Colic lymph node (tissue), 1 donor: ENCODE measurements around the genes MED23, TAAR6 and VNN1.

DNA sequence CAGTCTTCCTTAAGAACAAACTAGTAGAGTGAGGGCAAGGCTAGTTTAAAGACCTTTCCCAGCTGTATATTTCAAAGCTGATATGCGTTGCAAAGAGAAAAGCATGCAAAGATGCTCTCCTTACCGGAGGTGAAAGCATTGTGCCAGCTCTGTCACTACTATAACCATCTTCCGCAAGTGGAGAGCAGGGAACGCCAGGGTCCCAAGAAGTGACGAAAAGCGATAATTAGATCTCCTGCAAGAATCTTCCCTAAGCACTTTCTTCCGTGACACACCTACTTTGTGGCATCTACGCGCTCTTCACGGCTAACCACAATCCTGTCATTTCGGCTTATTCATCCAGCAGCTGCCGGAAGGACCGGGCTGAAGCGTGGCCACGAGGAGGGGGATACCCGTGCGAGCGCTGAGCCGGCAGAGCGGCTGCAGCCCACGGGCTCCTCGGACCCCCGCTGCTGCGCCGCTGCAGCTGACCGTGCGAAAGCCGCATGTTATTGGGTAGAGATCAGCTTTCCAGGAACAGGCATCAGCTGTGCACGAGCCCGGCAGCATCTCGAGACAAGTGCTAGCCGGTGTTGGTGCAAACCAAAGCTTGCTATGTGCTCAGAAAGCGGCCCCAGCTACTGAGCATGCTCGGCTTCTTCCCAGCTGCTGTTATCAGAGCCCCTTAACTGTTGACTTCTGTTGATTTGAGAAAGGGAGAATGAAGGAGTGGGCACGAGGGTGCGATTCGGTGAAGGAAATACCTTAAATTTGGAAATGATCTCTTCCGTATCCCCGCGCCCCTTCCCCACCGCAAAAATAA lies 57.2 kb upstream of the ARHGAP18 start:
- PRO-cap: no peak

GRCh38 chr6:130183602-130184450 lies 38.9 kb downstream of the SAMD3 start:
- PRO-cap: no peak

DNA sequence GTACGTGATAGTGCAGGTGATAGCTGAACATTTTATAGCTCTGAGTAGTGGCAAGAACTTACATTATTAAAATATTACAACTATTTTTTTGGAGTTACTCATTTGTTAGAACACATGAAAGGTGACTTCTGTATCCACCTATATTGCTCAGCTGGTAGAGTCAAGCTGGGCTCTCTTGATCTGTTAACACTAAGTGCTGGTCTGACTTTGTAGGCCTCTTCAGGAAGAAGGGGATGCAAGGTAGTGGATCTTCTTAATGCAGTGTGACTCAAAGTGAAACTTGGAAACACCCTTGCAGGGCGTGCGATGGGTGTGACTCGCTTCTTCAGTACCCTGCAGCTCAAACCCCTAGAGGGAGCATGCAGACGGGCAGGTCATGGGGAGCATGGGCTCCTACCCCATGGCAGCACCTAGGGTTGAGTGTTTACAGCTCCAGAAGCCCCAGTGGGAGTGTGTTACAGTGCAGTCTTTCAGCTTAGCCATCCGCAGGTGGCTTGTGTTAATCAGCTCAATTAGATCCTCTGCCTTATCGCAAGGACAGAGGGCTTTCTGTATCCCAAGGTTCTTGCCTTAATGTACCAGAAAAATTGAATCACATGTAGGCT lies 734 bp upstream of the SAMD3 start:
- PRO-cap: unidirectional peak, minus-strand start at position 265 of the sequence

DNA sequence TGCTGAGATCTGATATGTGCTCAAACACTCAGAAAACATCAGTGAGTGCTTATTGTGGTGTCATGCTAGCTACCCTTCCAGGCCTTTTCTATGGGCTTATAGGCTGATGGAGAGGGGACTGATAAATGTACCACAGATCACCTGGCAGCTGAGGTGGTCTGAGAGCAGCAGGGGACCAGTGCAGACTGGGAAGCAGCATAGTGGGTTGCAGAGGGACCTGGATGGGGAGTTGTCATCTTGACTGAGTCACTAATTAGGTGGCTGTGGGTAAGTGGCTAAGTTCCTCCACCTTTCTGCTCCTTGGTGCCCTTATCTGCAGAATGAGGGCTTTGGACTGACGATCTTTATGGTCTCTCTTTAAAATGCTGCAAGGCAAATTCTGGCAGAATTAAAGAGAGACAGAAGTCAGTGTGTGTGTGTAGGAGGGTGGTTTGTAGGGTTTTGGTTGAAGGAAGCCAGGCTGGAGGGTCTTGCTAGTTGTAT lies 2.8 kb downstream of the TMEM200A start:
- PRO-cap: no peak

DNA sequence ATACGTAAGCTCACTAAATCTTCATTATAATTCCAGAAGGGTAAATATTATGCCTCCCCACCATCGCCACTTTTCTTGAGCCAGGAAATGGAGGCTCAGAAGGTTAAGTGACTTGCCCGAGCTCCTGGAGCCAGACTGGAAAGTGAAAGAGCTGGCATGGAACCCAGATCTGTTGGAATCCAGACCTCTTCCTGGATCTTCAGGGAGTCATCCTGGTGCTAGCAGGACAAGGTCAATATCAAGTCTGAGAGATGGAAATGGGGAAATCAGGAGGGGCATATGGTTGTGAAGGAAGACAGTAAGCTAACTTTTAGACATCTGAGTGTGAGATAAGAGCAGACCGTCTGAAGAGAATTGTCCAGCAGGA lies 6.1 kb downstream of the TMEM200A start:
- PRO-cap: no peak

DNA sequence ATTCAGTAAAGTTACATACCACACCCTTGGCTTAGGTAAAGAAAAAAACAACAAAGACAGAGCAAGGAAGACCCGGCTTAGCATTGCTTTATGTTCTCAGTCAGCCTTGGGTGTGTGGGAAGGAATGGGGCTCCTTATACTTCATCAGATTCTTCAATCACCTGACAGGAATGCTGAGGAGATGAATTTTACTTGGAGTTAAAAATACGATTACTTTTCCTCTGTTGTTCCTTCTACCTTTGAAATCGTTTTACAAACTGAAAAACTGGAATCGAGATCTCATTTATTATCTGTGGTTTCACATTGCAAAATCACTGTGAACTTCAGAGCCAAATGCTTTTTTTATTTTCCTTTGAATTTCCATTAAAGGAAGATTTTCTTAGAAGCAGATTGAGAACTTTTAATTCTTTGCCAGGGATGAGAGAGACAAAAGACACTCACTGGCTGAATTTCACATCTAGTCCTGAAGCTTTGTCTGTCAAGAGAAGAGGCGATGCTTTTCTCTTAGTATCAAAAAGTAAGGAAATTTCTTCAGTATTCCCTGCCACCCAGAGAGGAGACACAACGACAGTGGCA lies 141.7 kb downstream of the TMEM200A start:
- PRO-cap: no peak

DNA sequence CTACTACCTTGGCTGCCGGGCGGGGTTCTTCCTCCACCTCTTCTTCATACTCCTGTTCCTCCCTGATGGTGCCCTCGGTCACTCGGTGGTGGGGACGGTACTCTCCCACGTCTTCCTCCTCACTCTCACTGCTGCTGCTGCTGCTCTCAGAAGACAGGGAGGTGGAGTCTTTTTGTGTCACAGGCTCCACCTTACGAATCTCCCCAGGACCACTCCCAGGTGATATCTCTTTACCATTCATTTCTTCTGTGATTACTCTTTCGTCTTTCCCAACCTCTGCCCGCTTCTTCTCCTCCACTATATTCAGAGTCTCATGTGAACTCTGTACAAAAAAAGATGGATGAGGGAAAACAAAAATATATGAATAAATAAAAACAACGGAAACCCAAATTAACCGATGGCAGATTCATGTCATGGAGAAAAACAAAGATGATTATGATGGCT lies 42.6 kb downstream of the SMLR1 start:
- PRO-cap: no peak

DNA sequence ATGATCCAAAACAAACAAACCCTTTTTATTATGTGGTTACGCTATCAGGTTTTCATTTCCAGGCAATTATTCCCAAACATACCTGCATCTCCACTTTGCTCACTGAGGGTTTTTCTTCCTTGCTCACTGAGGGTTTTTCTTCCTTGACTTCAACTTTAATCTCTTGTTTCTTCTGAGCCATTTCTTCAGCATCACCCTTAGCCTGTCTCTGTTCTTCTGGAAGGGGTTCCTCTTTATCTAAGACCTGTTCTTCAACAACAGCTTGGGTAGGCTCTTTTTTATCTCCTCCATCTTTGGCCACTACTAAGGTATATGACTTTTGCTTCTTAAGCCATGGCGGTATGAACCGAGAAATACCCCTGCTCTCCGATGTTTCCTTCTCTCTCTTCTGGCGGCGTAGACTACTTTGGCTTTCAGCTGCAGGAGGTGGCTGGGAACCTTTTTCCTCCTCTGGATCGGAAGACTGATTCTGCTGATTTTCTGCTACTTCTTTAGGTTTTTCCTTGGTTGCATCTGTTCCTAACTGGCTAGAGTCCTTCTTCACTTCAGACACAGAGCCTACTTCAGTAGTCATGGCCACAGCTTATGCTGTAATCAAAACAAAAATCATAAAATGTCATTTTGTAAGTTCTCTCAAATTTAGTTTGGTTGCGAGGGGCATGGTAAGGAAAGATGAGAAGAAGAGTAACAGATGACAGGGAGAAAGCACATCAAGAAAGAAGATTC lies 107.0 kb downstream of the EPB41L2 start:
- PRO-cap: no peak

- PRO-cap: unidirectional peak, plus-strand start at chr6:131061901
These were observed 1.3 kb downstream of the EPB41L2 start for GRCh38 chr6:131061729-131062071.

GRCh38 chr6:131368347-131368924 lies 204.6 kb upstream of the ARG1 start:
- PRO-cap: no peak

- PRO-cap: no peak
These were observed 48.4 kb upstream of the ARG1 start for GRCh38 chr6:131524482-131525127.

GRCh38 chr6:131549828-131550412 lies 23.1 kb upstream of the ARG1 start:
- PRO-cap: no peak

- PRO-cap: unidirectional peak, minus-strand start at chr6:131628220
These were observed at the start of gene MED23 for GRCh38 chr6:131627341-131628789. TSS of gene MED23 (minus strand) at chr6:131628242.

GRCh38 chr6:131901853-131902169 lies 49.4 kb downstream of the CCN2 start:
- PRO-cap: no peak

- PRO-cap: no peak
These were observed 67.7 kb downstream of the MOXD1 start for GRCh38 chr6:132333469-132334026.

GRCh38 chr6:132354411-132355319 lies 46.6 kb downstream of the MOXD1 start:
- PRO-cap: unidirectional peak, minus-strand start at chr6:132354566

DNA sequence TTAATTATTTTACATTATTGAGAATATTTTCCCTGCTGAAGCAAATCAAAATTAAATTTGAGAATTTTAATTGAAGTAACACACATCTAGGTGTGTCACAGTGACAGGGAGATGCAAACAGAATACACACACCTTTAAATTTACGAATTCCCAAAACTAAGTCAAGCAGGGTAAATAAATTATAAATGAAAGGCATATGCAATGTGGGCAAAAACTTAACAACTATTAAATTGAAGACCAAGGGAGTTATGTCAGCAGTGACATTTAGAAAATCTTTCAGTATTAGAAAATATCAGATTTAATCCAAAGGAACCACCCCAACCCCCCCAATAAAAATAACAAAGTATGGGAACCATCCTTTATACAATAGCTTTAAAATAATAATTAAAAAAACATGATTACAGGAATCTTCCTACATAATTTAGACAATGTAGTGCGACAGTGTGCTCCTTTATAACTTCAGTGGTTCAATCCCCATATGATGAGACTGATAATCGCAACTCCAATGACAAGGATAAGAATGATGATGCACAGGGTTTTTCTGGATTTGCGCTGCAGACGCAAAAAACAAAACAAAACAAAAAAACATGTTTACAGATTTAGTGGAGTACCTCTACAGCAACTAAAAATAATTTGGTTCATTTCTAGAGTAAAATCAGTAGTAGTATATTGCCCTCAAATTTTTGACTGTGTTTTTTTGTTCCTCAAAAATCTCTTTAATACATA lies 52.5 kb downstream of the STX7 start:
- PRO-cap: no peak

DNA sequence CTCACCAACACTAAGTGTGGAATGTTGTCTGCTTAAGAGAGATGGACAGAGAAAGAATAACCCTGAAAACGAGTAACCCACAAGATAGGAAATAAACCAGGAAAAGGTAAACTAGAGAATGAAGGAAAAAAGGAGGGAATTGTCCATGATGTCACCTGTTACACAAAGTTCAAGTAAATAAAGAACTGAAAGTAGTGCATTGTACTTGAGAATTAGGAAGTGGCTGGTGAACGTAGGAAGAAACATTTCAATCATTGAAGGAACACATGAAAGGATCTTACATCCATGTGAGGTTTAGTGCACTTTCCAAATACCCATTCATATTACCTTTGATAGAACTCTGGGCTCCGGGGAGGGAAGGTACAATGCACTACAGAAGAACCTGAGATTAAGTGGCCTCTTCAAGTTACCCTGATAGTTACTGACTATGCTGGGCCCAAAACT lies 956 bp upstream of the STX7 start:
- PRO-cap: no peak

- PRO-cap: no peak
These were observed at the start of gene TAAR6 for GRCh38 chr6:132570290-132570543. TSS of gene TAAR6 (plus strand) at chr6:132570322.

DNA sequence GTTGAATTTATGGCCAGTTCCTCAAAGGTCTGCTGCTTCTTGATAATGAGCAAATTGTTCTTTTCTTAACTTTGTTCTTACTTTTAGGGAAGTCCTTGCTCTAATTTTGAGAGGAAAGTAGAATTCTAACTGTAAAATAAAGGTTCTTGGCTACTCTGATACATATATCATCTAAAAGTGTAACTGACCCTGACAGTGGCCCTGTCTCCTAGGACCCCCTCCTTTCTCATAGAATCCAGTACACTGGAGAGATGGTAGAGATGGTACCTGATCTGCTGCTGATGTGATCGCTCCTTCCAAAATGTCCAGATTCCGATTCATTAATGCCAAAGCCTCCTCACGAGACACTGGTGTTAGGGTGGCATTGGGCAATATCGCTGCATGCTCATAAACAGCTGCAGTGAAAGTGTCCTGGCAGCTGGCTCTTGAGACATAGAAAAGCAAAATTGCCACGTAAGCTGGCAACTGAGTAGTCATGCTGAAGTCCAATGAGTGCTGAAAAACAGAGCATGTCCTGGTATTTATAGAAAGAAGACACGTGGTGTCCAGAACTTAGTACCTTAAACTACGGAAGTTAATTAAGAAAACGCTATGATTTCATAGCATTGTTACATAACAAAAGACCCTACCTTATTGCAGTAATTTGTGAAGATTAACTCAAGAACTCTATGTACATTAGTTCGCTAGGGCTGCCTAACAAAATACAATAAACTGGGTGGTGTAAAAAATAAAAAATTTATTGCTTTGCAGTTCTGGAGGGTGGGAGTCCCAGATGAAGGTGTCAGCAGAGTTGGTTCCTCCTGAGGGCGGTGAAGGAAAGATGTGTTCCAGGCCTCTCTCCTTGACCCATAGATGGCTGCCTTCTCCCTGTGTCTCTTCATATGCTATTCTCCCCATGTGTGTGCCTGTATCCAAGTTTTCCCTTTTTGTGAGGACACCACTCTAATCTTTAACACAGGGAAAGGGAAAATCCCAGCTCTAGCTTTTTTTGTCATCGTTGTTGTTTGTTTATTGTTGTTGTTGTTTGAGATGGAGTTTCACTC lies at the start of gene VNN1:
Gene VNN1, minus strand, starts transcription at position 497 of the 1,043 bp plus-strand sequence.
- PRO-cap: no peak